Prostate gland (tissue), 2 donors: ENCODE data around the gene ZCCHC7.

DNA sequence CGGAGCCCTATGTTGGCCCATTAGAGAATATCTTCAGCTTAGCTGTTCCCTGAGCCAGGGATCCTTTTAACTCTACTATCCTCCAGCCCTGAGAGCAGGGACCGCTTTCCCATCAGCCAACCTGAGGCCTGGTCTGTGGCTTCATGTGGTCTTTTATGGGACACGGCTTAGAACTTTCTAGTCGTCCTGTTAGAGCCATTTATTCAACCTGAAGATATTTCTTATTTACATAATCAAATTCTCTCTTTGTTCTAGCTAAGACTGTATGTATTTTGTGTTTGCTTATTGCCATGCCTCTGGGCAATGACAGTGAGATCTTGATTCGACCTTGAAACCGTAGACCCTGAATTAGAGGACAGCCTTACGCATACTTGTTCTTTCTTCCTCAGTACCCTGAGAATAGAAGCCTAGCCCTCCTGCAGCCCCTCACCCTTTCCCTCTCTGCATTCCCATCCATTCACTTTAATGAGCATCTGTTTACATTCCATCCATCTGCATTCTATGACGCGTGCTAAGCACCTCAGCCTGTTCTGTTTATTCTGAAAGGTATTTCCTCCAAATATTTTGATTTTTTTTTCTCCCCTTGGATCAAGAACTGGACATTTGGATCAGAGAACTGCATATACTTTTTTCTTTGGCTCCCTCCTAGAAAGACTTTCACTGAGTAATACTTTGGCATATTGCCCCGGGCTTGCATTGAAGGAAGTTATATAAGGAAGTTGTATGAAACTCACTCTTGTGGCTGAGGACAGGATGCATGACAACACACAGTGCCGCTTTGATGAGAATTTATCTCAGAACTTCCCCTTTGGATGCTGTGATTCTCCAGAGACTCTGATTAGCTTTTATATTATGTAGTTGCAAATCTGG is 15.6 kb downstream of the TMEM8B start:
- PRO-cap = no peak
- RAMPAGE, long total RNA, 2 experiments = no peak in any of the 2 experiments

DNA sequence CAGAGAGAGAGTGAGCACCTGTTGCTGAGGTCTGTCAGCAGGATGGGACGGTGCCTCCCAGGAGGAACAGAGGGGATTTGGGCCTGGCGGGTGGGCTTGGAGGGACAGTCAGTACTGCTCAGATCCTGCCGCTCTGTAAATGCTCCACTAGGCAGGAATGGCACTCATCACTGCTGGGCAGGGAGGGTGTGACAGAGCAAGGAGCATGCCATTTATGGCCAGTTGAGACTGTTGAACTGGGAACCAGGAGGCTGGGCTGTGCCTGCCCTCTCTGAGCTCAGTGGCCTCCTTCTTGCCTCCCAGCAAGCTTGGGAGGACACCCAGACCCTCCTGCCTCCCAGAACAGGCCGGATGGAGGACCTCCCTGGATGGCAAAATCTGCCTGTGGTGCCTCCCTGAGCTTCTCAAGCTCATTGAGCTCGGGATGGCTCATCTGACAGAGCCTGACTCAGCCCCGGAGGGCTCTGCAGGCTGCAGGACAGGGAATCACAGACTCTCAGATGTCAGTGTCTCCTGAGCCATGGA is 749 bp upstream of the HRCT1 start:
- PRO-cap = no peak
- RAMPAGE, long total RNA, 2 experiments = no peak in any of the 2 experiments

- PRO-cap = bidirectional peak, plus-strand start at chr9:35907226, minus-strand start at chr9:35907121
- RAMPAGE, long total RNA, 2 experiments = no peak in any of the 2 experiments
Measured at GRCh38 chr9:35906798-35907551, 973 bp downstream of the HRCT1 start.

DNA sequence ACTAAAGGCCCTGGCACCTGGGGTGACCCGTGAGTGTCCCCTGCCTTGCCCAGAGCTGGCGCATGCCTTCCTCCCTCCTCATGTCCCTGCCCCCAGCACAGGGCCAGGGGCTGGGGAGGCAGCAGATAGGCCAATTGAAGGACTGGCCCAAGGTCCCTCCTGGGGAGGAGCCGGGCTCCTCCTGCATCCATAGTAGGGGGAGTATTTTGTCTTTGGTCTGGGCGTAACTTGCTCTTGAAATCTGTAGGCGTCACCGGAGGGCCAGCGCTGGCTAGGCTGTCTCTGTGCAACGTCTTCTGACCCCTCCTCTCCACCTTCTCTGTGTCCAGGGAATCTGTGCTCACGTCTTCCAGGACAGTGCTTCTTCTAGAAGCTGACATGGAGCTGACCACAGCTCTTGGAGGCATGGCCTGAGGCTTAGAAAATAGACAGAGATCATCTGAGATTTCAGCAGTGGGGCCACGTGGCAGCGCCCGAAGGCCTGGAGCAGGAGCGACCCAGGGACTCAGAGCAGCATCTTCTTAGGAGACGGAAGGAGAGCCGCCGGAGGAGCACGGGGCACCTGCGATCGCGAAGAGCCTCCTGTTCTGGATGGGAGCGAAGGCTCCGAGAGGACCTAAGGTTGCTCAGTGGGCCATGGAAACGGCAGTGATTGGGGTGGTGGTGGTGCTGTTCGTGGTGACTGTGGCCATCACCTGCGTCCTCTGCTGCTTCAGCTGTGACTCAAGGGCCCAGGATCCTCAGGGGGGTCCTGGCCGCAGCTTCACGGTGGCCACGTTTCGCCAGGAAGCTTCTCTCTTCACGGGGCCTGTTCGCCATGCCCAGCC is 751 bp downstream of the SPAAR start:
- PRO-cap = unidirectional peak, plus-strand start at position 237 of the sequence
- RAMPAGE, long total RNA, 2 experiments = start-site peak on the plus strand in 1 of 2 experiments, centred at position 293 of the sequence, 23 reads per replicate

- PRO-cap = no peak
- RAMPAGE, long total RNA, 2 experiments = no peak in any of the 2 experiments
Measured at GRCh38 chr9:36037658-36038083, 958 bp downstream of the RECK start.

- PRO-cap = unidirectional peak, minus-strand start at chr9:36143055
- RAMPAGE, long total RNA, 2 experiments = no peak in any of the 2 experiments
Measured at GRCh38 chr9:36142541-36143614, 6.3 kb downstream of the GLIPR2 start.

GRCh38 chr9:36165694-36166493 is 3.3 kb upstream of the CCIN start:
- PRO-cap = unidirectional peak, plus-strand start at chr9:36166258
- RAMPAGE, long total RNA, 2 experiments = no peak in any of the 2 experiments

GRCh38 chr9:36193101-36193394 is 2.3 kb downstream of the CLTA start:
- PRO-cap = no peak
- RAMPAGE, long total RNA, 2 experiments = no peak in any of the 2 experiments

DNA sequence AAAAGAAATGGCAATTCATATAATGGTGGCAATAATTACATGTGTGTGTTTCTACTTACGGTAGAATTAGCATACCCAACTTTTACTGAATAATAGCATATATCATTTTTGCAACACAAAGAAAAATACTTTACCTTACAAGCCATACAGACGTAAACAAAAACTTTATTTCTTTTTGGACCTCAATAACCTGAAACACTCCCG is 204 bp downstream of the RNF38 start:
- PRO-cap = no peak
- RAMPAGE, long total RNA, 2 experiments = no peak in any of the 2 experiments

- PRO-cap = no peak
- RAMPAGE, long total RNA, 2 experiments = no peak in any of the 2 experiments
Measured at GRCh38 chr9:36999642-37000359, 34.3 kb downstream of the PAX5 start.

- PRO-cap = no peak
- RAMPAGE, long total RNA, 2 experiments = no peak in any of the 2 experiments
Measured at GRCh38 chr9:37029565-37030082, 4.4 kb downstream of the PAX5 start.

DNA sequence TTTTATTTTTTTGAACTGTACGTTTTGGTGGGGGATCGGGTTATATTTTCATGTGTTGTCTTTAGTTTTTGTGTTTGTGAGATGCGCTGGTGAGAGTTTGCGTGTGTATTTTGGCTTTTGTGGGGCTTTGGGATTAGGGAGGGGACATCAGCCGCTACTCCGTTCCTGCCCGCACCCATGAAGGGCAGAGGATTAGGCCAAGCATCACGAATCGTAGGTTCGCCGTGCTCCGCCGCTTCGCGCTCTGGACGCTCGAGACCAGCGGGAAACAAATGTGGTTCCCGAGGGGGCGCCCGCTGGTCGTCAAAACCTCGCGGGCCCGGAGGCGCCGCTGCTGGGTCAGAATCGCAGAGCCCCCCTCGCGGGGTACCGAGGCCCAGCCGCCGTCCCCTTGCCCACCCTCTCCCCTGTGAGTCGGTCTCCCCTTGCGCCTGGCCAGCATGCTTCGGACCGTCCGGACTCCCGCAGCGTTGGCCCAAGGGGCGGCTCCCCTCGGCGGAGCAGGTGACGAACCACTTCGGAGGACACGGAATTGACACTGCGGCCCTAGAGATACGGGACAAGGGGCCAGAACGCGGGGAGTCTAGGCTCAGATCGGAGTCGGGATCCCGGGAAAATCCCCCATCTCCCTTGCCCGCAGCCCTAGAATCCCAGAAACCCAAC is 2.3 kb upstream of the PAX5 start:
- PRO-cap = no peak
- RAMPAGE, long total RNA, 2 experiments = no peak in any of the 2 experiments

- PRO-cap = no peak
- RAMPAGE, long total RNA, 2 experiments = no peak in any of the 2 experiments
Measured at GRCh38 chr9:37107672-37108054, 12.7 kb upstream of the ZCCHC7 start.

GRCh38 chr9:37120220-37121370 is at the start of gene ZCCHC7:
ZCCHC7 (plus strand) TSS chr9:37120574.
- PRO-cap = bidirectional peak, plus-strand start at chr9:37120456, minus-strand start at chr9:37120161; unidirectional peak, plus-strand start at chr9:37120508; unidirectional peak, plus-strand start at chr9:37120614
- RAMPAGE, long total RNA, 2 experiments = start-site peak on the plus strand in 2 of 2 experiments, at chr9:37120545-37120608 at its widest, 94 to 99 reads per replicate

GRCh38 chr9:37121533-37122197 is 1.3 kb downstream of the ZCCHC7 start:
- PRO-cap = no peak
- RAMPAGE, long total RNA, 2 experiments = no peak in any of the 2 experiments

DNA sequence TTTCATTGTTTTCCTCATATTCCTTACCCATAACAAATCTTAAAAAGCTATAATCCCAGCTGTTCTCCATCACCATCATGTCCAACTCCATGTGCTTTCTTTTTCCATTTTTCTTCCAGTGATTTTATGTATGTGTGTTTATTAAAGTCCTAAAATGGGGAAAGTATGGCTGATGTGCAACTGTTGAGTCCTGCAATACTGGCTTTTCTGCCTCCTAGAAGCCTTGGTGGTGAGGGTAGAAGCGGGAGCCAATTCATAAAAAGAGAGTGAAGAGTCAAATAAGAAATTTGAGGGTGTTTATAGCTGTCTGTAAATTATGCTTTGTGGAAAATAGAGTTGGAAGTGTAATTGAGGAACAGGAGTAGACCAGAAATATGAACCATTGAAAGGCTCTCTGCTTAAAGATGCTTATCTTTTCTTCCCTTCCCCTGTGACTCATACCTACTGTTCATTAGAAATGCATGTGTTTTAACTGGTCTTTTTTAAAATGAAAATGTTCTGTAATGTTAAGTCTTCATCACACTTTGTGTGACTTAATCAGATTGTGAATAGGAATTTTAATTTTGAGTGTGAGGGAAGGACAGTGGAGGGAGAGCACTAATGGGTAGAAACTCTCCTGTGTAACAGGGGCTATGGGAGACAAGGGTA is 80.2 kb downstream of the ZCCHC7 start:
- PRO-cap = no peak
- RAMPAGE, long total RNA, 2 experiments = no peak in any of the 2 experiments

DNA sequence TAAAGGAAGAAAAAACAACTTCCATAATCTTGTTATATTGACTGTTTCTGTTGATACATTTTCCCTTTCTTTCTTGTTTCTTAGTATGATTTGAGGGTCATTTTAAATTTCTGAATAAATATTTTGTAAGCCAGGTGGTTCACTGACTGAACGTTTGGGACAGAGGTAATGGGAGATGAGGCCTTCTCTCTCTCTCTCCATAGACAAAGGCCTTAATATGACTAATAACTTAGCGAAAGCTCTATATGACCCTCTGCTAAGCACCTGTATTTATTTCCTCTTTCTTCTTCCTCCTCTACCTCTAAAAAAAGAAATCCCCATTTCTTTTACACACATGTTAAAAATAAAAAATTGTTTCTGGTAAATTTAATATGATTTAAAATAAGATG is 128.9 kb upstream of the GRHPR start:
- PRO-cap = no peak
- RAMPAGE, long total RNA, 2 experiments = no peak in any of the 2 experiments

- PRO-cap = no peak
- RAMPAGE, long total RNA, 2 experiments = no peak in any of the 2 experiments
Measured at GRCh38 chr9:37324132-37325213, 98.0 kb upstream of the GRHPR start.

DNA sequence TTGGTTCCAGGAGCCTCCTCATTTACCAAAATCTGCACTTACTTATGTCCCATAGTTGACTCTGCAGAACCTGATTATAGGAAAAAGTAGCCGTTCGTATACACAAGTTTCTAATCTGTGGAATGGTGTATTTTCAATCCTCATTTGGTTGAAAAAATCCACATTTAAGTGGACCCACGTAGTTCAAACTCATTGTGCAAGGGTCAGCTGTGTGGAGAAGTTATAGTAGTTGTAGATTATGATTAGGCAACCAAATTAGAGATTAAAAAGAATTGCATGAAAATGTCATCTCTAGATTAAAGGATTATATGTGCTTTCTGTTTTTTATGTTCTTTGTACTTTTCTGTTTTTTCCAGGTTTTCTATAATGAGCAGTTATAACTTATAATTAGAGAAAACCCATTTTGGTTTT is 66.9 kb upstream of the GRHPR start:
- PRO-cap = no peak
- RAMPAGE, long total RNA, 2 experiments = no peak in any of the 2 experiments

GRCh38 chr9:37377969-37378849 is 44.3 kb upstream of the GRHPR start:
- PRO-cap = no peak
- RAMPAGE, long total RNA, 2 experiments = no peak in any of the 2 experiments